Ishikawa (cell line): ENCODE results near the genes LHX6, MRRF, OR1J2 and OR1L4.

DNA sequence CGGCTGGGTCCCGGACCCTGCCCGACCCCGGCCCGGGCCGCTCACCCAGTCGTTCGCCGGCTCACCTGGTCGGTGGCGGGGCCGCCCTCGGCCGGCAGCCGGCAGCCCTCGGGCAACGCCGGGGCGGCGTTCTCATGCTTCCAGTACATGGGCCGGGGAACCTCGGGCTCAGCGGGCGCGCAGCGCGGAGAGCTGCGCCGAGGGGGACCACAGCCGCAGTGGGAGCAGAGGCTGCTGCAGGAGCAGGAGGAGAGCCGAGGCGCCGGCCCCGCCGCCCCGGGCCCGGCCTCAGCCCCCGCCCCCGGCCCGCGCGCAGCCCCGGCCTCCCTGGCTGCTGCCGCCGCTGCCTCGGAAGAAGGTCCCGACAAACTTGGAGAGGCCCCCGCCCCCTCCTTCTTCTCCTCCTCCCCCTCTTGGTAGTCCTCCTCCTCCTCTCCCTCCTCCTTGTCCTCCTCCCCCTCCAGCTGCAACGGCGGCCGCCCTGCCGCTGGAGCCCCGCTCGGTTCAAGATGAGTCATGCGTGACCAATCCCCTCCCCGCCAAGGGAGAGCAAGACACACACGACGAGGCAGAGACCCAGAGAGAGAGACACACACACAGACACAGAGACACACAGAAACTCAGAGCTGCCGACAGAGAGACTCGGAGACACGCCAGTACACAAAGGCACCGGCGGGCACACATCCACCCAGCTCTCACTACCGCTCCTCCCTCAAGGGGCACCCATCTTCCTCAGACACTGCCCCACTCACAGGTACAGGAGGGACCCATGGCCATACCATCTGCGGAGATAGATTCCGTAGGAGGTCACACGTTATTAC lies at the start of gene LHX6:
LHX6 (minus strand) TSS at position 366 of the 821 bp plus-strand sequence.
- RRBS = 4% methylated on average over 16 of the region's 67 CpGs

- RRBS = no CpG with 5 or more reads among the region's 7 CpGs
These were observed 11.9 kb downstream of the RBM18 start for GRCh38 chr9:122252581-122253284.

DNA sequence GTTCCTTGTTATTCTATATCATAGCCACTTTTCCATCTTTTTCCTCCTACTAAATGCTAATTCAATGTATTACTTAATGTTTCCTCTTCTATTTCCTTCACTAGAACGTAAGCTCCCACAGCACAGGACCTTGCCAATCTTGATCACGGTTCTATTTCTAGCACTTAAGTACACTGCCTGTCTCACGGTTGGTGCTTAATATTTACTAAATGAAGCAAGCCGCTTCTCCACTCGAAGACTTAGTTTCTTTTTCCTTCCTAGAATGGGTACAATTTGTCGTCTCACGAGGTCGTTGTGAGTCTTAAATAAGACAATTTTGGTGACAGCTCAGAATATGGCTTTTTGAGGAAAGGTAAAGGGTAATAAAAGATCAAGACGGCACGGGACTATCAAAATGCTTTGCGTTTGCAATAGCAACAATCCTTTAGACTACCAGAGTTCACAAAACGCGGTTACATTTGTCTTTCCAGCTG lies 656 bp downstream of the RBM18 start:
- RRBS = no CpG with 5 or more reads among the region's 13 CpGs

DNA sequence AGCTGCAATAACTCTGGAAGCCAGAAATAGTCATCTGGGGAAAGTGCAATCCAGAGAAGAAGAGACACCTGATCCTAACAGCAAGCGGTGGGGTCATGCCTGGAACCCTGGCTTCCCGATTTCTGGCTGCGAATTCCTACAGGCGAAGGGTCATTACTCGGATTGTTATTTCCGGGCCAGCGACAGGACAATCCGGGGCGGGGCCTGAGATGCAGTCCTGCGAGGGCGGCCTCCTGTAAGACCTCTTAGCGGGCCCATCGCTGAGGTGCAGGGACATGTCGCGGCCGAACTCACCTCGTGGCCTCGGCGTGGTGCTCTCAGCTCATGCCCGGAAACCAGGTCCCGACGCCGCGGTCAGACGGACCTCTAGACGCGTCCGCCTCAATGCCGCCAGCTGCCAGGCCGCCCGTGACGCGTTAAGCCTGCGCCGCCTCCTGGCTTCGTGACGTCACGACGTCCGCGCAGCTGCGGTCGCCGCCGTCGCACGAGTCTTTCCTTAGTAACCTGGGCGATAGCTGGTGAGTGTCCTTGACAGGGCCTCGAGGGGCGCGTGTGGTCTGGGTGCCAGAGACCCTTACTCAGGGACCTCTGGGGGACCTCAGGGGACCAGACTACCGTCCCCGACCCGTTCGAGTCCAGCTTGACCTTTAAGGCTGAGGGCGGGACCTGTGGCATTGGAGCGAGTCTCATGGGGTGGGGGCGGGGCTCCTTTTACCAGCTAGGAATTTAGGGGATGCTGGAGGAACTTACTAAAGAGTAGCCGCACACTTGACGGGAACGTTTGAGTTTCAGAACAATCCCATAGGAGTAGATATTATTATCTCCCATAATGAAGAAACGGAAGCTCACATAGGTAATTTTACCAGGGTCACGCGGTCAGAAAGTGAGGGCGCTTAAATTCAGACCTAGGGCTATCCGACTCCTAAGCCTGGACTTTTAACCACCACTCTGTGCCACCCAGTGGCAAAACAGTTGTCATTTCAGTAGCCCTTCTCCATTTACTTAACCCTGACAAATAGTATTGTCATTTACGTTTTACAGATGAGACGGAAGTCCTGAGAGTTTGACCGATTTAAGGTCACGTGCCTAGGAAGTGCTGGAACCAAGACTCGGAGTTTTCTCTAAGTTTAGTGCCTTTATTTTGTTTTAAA lies at the start of gene MRRF:
MRRF (plus strand) TSS at position 462 of the 1,151 bp plus-strand sequence.
- RRBS = 0% methylated on average over 8 of the region's 71 CpGs

- RRBS = no CpG with 5 or more reads among the region's 7 CpGs
These were observed at the start of gene OR1J2 for GRCh38 chr9:122510433-122510941. Gene OR1J2 (plus strand): TSS chr9:122510802.

- RRBS = no CpG with 5 or more reads among the region's 1 CpG
These were observed at the start of gene OR1L4 for GRCh38 chr9:122723676-122724100. Gene OR1L4 (plus strand): TSS chr9:122723990.

GRCh38 chr9:122846143-122847068 lies 18.0 kb upstream of the PDCL start:
- RRBS = no CpG with 5 or more reads among the region's 5 CpGs

GRCh38 chr9:122930472-122930971 lies 790 bp downstream of the ZBTB26 start:
- RRBS = no CpG with 5 or more reads among the region's 6 CpGs

DNA sequence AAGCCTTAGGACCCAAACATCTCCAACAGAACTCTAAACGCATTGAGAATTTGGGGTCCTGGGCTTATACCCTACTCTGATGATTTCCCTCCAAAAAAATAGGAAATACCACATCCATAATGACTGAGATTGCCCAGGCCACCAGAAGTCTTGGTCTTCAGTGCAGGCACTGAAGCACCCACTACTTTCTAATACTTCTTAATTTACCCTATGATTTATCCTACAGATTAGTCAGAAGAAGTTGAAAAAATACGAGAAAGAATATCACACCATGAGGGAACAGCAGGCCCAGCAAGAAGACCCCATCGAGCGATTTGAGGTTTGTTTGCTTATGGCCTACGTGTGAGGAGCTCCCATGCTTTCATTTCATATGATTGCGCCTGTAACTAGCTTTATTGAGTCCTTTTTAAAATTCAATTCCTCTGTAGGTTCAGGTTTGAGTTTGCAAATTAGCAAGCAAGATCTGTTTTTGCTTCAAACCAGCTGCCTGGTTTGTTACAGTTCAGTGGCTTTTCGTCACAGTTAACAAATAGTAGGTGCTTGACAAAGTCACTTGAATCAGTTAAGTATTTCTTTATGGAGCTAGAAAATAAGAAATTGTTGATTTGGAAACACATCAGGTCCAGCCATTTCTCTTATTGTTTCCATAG lies 56.2 kb downstream of the GPR21 start:
- RRBS = no CpG with 5 or more reads among the region's 7 CpGs

- RRBS = no CpG with 5 or more reads among the region's 2 CpGs
These were observed 98.1 kb downstream of the GPR21 start for GRCh38 chr9:123131364-123132131.

GRCh38 chr9:123137736-123138880 lies 104.6 kb downstream of the GPR21 start:
- RRBS = no CpG with 5 or more reads among the region's 7 CpGs

GRCh38 chr9:123329204-123329621 lies 26.8 kb upstream of the CRB2 start:
- RRBS = no CpG with 5 or more reads among the region's 4 CpGs

- RRBS = no CpG with 5 or more reads among the region's 6 CpGs
These were observed 8.5 kb downstream of the CRB2 start for GRCh38 chr9:123364517-123364850.

DNA sequence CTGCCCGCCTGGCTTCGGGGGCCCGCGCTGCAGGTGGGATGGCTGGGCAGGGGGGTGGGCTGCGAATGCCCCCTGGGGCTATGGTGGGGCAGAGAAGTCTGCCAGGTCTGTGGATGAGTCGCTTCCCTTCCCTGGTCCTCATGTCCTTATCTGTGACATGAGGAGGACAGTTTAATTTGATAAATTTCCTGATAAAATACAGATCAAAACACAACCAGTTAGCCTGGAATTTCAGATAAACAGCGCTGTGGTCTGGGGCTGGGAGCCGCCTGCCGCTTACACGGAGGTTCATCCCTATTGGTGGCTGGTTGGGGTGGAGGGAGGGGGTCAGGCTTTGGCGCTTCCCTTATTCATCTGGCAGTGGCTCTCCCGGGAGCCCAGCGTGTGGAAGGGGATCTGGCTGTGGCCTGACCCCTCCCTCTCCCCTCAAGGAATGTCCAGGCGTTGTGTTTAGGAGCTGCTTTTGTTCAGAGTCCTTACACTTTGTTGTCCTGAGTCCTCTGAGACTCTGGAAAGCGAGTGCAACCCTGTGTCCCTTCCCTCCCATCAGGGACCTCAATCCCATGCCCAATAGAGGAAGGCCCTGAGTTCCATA lies 18.0 kb downstream of the CRB2 start:
- RRBS = no CpG with 5 or more reads among the region's 15 CpGs

DNA sequence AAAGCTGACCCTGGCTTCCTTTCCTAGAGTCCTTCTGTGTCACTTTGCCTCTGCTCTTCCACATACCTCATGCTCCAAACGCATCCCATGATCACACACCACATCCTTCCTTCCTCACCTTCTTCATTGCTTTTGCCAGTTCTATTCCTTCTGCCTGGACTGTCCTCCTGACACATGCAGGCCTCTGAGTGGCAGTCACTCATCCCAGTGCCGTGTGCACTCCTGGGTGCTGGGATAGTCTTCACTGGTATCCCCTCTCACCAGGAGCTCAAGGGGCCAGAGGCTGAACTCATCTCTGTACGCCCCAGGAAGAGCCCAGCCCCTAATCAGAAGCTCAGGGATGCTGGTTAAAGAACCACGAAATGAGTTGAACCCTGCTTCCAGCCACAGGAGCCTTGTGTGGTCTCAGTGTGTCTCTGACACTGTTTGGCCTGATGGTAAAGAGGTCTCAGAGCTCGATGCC lies 105.1 kb downstream of the CRB2 start:
- RRBS = no CpG with 5 or more reads among the region's 5 CpGs

- RRBS = no CpG with 5 or more reads among the region's 13 CpGs
These were observed 114.2 kb downstream of the CRB2 start for GRCh38 chr9:123470138-123470669.

GRCh38 chr9:123881820-123882785 lies 47.8 kb downstream of the DENND1A start:
- RRBS = no CpG with 5 or more reads among the region's 9 CpGs

- RRBS = 2% methylated on average over 18 of the region's 65 CpGs
These were observed 3.3 kb upstream of the LHX2 start for GRCh38 chr9:124008007-124008958.

DNA sequence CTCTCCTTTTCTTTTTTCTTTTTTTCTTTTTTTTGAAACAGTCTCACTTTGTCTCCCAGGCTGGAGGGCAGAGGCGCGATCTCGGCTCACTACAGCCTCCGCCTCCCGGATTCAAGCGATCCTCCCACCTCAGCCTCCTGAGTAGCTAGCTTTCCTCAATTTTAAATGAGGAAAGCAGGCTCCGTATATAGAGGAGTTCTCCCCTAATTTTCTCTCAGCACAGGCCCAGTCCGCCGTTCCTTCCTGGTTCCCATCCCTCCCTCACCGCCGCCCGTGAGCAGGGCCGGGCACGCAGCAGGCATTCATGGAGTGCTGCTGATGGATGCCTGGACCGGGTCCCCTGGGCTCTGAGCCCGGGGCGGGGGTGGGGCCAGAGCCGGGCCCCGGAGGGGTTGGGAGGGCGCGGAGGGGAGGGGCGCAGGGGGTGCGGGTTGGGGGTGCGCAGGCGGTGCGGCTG lies 33.5 kb downstream of the LHX2 start:
- RRBS = no CpG with 5 or more reads among the region's 26 CpGs

DNA sequence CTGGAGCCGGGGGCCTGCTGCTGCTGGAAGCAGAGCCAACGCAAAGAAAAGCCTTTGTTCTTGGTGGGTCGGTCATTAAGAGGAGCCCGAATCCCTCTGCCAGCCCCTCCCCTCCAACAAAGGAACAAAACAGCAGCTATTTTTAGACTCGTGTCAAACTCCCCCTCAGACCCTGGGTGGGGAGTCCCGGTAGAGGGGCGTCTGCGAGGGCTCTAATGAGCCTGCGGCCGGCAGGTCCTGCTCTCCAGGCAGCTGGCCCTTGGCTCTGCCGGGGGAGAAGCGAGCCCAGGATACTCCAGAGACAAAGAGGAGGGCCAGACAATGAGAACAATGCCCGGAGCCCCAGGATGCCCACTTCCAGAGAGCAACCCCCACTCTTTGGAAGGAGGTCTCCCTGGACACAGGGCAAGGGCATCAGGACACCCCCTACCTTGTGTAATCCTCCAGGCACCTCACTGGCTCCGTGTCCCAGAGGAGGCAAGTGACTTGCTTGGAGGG lies 114.1 kb downstream of the LHX2 start:
- RRBS = 55% methylated on average over 8 of the region's 14 CpGs